SK-N-DZ (cell line): ENCODE results near the genes AAGAB, ITGA11 and SPESP1.

RAMPAGE:
- cytosol, long total RNA: no peak
- nucleus, long total RNA: no peak
Observed at GRCh38 chr15:67178413-67178907, 76.0 kb downstream of the AAGAB start.

DNA sequence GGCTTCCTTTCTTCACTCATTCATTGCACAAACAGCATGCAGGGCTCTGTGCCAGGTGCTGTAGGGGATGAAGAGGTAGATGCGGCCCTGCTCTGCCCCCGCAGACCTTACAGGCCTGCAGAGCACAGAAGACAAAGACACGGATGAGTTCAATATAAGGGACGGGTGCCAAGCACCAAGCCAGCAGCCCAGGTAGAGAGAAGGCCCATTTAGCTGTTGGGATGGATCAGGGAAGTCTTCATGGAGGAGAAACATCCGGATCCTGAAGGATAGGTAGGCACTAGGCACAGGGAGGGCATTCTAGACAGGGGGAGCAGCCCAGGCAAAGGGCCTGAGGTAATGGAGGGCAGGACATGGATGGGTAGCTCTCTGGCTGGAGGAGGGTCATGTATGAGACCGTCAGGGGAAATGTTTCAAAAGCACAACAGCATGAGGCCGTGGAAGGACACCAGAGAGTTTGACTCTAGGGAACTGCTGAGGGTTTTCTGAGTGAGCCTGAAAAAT, 69.3 kb downstream of the AAGAB start:
RAMPAGE:
- cytosol, long total RNA: no peak
- nucleus, long total RNA: no peak

GRCh38 chr15:67197263-67197909, 57.1 kb downstream of the AAGAB start:
RAMPAGE:
- cytosol, long total RNA: no peak
- nucleus, long total RNA: no peak

GRCh38 chr15:67201510-67202875, 52.5 kb downstream of the AAGAB start:
RAMPAGE:
- cytosol, long total RNA: no peak
- nucleus, long total RNA: no peak

DNA sequence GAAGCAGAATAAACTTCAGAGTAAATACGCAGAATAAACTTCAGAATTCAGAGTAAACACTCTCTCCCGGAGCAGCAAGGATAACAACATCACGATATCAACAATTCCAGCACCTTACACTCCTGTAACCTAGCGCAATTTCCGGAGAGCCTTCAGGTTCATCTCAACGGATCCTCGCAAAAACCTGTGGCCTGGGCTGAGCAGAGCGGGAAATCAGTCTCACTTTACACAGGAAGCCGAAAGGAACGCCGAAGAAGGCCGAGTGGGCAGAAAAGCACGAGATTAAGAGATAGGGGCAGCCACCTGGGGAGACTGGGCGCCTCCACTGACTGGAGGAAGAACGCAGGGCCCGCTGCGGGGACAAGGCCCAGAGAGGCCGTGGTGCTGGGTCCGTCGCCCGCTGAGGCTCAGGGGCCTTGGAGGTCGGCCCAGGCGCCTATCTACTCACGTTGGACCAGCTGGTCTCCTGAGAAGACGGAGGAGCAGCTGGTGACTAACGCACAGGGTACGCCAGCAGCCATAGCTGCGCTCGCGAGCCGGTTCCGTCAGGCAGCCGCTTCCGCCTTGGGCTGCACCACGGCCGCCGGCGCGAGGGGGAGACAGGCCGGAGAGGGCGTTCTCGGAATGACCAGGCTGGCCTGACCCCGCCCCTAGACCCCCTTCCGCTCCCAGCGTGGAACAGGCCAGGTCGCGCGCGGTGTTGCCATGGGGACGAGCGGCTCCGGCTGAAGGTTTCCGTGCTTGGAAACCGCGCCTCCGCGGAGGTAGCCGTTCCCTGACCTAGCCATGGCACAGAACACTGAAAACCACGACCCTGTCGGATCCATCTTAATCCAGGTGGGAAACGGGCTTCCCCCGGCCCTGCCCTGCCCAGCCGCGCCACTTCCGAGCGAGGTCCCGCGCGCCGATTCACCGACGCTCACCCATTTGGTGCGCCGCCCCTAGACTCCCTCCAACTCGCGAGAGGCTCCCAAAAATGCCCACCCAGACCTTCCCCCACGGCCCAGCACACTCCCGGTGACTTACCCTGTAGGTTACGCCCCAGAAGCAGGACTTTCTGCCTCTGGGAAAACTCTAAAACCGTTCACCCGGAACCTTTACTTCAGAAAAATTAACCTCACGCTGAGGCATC, at the start of gene AAGAB:
AAGAB (minus strand) TSS at position 551 of the 1,132 bp plus-strand sequence.
RAMPAGE:
- cytosol, long total RNA: start-site peak on the minus strand centred at position 546 of the sequence, 51 bp wide, 1,034 and 1,102 reads in 2 replicates; start-site peak on the plus strand centred at position 727 of the sequence, 27 bp wide, 75 and 25 reads in 2 replicates
- nucleus, long total RNA: start-site peak on the minus strand centred at position 554 of the sequence, 46 bp wide, 294 and 143 reads in 2 replicates; start-site peak on the plus strand centred at position 711 of the sequence, 60 bp wide, 89 and 104 reads in 2 replicates

DNA sequence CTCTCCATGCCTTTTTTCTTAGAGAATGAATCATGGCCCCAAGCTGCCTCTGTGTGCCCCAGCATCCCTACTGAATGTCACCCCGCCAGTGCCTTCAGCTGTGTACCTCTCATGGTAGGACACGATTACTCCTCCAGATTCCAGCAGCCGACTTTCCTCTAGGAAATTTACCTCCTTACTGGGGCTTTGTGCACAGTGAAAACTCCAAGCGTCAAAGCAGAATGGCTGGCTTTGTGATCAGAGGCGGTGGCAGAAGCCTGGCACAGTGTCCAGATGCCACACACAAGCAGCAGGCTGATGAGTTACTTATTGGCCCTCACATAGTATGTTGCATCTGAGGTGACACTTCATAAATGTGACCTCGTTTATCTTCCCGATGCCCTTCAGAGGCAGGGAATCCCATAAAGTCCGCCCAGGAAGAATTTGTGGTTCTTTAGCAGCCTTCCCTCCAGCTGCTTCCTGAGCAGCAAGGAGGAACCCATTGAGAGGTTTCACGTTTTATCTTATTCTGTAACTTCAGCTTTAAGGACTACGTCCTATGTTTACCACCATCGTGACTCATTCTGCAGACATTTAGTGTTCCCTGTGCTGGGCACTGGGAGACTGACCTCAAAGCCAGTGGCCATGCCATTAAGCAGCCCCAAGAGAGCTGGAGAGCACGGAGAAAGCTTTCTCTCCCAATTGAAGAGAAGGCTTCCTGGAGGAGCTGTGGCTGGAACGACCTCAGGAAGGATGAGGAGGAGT, 107.1 kb upstream of the C15orf61 start:
RAMPAGE:
- cytosol, long total RNA: no peak
- nucleus, long total RNA: no peak

DNA sequence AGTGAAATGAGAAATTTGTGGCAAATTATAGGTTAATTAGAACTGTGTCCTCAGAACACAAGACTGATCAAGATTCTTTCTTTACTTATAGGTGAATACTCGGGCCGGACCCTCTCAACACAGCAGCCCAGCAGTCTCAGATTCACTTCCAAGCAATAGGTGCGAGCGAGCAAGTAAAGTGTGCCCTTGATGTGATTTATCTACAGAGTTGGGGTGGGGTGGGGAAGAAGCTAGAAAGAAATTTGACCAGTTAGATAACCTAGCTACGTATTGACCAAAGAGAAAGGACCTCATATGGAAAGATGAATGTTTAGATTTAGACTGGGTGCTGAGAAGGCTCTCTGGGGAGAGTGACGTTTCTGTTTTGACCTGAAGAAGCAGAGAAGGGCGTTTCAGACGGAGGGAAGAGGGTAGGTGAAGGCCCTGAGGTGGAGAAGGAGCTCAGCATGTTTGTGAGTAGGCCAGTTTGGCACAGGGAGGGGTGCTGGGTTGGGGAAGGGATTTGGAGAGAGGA, 44.3 kb downstream of the MAP2K5 start:
RAMPAGE:
- cytosol, long total RNA: no peak
- nucleus, long total RNA: no peak

RAMPAGE:
- cytosol, long total RNA: no peak
- nucleus, long total RNA: no peak
Observed at GRCh38 chr15:67840224-67841171, 15.2 kb downstream of the SKOR1 start.

GRCh38 chr15:67923119-67924027, 98.1 kb downstream of the SKOR1 start:
RAMPAGE:
- cytosol, long total RNA: no peak
- nucleus, long total RNA: no peak

GRCh38 chr15:68199580-68200326, 5.4 kb downstream of the CALML4 start:
RAMPAGE:
- cytosol, long total RNA: no peak
- nucleus, long total RNA: no peak

GRCh38 chr15:68207105-68208085, 2.3 kb upstream of the CALML4 start:
RAMPAGE:
- cytosol, long total RNA: no peak
- nucleus, long total RNA: no peak

GRCh38 chr15:68360382-68361248, 71.3 kb downstream of the ITGA11 start:
RAMPAGE:
- cytosol, long total RNA: no peak
- nucleus, long total RNA: no peak

DNA sequence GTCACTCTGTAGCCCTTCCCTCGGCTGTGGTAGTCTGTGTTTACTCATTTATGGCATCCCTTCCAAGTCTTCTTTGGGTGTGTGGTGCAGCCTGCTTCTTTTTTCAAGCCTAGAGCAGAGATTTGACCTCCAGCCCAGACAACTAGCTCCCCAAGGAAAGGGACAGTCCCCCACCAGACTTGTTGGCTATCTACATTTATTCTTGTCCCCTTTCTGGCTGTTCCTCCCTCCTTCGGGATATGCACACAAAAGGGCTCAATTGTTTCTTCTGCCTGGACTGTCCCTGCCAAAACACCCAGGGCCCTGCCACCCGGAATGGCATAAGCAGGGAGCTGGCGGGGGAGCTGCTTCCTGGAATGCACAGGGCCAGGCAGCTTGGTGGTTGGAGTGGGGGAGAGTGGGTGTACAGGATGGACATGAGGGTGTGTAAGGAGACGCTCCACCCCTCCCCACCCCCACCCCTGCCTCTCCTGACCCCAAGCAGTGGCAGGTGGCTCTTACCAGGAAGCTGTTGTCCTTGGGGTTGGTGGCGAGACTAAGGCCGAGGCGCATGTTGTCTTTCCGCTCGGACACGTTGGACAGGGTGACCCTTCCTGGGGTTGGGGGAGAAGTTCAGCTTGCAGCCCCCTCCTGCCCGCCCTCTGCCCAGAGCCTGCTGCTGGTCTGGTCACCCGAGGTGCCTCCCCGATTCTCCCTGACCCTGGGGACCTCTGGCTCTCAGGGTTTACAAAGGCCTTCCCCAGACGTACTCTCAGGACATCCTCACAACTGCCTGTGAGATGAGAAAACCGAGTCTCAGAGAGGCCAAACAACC, 67.5 kb downstream of the ITGA11 start:
RAMPAGE:
- cytosol, long total RNA: no peak
- nucleus, long total RNA: no peak

DNA sequence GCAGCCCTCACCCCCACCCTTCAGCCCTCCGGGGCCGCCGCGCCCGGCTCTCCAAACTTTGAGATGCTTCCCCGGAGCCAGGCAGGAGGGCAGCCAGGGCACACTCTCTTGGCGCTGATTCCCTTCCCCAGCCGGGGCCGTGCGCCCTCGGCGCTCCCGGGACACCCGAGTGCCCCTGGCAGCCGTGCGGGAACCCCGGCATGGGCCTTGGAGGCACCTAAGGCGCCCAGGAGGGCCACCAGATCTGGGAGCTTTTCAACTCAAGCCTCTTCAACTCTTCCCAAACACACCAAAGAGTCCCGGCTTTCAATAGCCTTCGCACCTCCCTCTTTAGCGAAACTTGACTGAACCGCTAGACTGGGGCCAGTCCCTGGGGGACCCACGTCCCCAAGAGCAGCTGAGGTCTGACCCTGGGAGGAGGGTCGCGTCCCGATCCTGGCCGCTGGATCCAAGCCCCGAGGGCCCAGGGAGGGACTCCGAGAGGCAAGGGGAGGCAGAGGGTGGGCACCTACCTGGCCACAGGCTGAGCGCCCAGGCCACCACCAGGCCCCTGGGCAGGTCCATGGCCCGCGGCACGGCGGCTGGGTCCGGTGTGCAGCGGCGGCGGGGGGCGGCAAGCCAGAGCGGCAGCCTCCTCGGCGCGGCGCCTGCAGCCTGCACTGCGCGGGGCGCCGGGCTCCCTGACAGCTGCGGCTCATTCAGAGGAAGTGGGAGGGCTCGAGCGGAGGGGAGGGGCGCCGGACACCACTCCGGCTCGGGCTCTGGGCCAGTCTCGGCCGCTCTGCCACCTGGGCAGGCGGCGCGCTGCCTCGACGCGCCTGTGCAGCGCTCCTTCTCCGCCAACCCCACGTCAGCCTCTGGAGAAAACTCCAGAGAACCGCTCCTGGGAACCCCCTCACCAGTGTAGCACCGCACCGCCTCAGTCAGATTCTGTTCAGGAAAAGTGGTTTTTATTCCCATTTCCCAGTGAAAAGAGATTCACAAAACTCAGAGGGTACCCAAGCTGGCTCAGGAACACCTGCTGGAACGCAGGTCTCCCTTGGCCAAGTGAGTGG, at the start of gene ITGA11:
ITGA11 (minus strand) TSS at position 661 of the 1,055 bp plus-strand sequence.
RAMPAGE:
- cytosol, long total RNA: no peak
- nucleus, long total RNA: no peak

RAMPAGE:
- cytosol, long total RNA: no peak
- nucleus, long total RNA: no peak
Observed at GRCh38 chr15:68640672-68641780, 62.2 kb downstream of the CORO2B start.

RAMPAGE:
- cytosol, long total RNA: no peak
- nucleus, long total RNA: no peak
Observed at GRCh38 chr15:68651048-68651664, 72.4 kb downstream of the CORO2B start.

DNA sequence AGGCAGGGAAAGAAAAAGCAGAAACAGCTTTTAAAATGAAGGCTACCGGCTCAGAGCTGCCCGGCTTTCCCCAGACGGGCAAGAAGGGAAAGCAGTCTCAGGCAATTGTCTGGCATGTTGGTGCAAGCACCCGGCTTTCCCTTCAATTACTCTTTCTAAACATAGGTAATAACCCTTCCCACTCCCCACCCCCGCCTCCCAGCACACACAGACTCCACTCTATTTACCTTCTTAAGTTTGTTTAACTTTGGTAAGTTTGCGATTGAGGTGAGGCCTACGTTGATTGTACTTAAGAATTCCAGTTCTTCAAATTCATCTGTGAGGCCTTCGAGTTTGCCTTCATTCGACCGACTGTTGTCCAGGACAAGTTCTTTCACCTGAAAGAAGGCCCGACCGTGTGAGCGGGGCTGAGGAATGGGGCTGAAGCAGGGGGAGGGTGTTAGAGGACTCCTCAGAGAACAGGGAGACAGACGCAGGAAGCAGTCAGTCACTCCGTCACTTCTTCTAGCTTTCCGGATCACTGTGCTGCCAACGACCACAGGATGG, 33.1 kb downstream of the ANP32A start:
RAMPAGE:
- cytosol, long total RNA: no peak
- nucleus, long total RNA: no peak

RAMPAGE:
- cytosol, long total RNA: no peak
- nucleus, long total RNA: no peak
Observed at GRCh38 chr15:68789535-68790566, 30.8 kb downstream of the ANP32A start.

DNA sequence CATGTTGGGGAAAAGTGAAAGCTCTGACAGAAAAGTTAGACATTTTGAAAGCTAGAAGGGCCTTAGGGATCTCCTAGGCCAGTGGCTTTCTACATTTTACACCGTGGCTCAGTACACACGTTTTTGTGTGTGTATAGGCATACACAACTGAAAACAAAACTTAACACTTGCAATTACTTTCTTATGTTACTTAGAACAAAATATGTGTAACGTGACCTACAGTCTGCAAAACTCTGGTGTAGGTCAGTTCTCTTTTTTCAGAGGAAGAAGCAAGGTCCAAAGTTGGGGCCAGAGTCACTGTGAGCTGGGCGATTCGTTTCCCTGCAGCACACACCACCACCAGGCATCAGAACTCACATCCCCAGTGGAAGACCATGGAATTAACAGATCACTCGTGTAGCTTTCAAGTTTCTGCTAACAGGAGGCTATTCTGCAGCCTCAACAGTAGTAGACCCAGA, 25.9 kb downstream of the ANP32A start:
RAMPAGE:
- cytosol, long total RNA: no peak
- nucleus, long total RNA: no peak

DNA sequence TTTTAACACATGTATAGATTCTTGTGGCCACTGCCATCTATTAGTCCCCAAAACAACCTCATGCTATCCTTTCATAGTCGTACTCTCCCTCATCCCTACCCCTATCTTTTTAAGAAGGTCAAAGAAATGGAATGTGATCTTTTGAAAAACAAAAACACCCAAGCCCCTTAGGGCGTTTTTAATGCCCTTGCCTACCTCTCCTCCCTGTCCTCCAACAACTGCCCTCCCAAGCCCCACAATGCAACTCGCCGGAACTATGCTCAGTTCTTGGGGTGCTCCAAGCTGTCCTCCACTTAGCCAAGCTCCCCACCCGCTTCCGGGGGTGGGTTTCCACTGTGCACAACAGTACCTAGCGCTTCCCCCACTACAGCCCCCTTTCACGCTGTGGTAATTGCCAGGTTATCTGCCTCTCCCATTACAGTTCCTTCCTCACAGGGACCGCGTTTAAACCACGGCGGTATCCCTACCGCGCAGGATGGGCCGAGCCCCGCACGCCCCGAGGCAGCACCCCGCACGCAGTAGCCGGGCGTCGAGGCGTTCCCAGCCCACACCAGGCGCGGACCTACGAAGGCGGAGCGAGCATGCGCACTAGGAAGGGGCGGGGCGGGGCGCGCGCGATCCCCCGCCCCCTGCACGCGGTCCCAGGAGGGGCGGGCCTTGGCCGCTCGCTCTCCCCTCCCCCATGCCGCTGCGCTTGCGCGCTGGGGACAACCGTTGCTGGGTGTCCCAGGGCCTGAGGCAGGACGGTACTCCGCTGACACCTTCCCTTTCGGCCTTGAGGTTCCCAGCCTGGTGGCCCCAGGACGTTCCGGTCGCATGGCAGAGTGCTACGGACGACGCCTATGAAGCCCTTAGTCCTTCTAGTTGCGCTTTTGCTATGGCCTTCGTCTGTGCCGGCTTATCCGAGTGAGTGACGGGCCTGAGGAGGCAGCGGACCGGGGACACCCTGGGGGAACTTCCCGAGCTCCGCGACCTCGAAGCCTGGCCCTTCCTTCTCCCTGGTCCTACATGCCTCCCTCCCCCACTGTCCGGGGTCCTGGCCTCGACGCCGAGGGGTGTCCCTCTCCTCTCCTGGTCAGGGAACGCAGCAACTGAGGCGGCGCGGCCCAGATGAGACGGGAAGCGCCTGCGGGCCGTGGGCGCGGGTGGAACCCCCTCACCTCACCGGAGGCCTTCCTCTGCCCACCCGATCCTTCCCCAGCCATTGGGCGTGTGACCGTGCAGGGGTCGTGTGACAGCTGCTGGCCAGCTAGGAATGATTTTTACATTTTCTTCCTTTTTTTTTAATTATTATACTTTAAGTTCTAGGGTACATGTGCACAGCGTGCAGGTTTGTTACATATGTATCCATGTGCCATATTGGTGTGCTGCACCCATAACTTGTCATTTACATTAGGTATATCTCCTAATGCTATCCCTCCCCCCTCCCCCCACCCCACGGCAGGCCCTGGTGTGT, at the start of gene SPESP1:
SPESP1 (plus strand) TSS at position 714 of the 1,456 bp plus-strand sequence.
RAMPAGE:
- cytosol, long total RNA: no peak
- nucleus, long total RNA: no peak